ENCODE results near the genes PROSER2, UPF2, SEPHS1 and BEND7.

- PRO-cap = no peak
Measured at GRCh38 chr10:11746915-11747756, 5.0 kb downstream of the ECHDC3 start.

- PRO-cap = no peak
Measured at GRCh38 chr10:11793658-11794343, 29.4 kb upstream of the PROSER2 start.

DNA sequence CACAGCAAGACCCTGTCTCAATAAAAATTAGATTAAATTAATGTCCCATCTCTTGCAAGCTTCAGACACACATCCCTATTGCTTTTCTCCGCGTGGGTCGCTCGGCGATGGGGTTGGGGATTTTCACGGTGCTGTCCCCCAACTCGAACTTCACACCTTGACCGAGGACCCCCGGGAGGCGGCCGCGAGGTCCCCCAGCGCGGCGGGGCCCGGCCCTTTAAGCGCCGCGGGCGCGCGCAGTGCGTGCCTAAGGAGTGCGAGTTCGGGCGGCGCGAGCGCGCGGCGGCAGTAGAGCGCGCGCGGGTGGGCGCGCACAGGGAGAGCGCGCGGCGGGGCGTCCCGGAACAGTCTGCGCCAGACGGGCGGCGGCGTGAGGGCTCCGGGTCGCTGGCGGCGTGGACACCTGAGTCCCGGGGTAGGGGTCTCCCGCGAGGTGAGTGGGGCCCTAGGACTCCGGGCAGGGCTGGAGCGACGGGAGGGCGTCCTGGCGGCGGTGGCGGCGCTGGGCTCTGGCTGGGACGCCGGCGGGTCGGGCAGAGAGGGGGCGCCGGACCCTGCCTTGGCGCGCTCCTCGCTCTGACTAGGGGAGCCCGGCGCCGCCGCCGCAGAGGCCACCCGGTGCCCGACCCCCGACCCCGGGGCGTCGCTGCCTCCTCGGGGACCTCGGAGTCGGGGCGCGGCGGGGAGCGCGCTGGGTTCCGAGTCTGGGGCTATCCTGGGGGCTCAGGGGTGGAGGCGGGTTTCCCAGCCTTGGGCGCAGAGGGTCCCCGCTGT is at the start of gene PROSER2:
TSS of gene PROSER2 (plus strand) at position 319 of the 774 bp plus-strand sequence.
- PRO-cap = unidirectional peak, plus-strand start at position 347 of the sequence

GRCh38 chr10:12042064-12043054 is at the start of gene UPF2:
TSS of gene UPF2 (minus strand) at chr10:12042809.
- PRO-cap = bidirectional peak, plus-strand start at chr10:12042929, minus-strand start at chr10:12042826

- PRO-cap = no peak
Measured at GRCh38 chr10:12191719-12192162, 4.0 kb downstream of the NUDT5 start.

GRCh38 chr10:12243782-12244279 is 47.8 kb downstream of the CDC123 start:
- PRO-cap = no peak

DNA sequence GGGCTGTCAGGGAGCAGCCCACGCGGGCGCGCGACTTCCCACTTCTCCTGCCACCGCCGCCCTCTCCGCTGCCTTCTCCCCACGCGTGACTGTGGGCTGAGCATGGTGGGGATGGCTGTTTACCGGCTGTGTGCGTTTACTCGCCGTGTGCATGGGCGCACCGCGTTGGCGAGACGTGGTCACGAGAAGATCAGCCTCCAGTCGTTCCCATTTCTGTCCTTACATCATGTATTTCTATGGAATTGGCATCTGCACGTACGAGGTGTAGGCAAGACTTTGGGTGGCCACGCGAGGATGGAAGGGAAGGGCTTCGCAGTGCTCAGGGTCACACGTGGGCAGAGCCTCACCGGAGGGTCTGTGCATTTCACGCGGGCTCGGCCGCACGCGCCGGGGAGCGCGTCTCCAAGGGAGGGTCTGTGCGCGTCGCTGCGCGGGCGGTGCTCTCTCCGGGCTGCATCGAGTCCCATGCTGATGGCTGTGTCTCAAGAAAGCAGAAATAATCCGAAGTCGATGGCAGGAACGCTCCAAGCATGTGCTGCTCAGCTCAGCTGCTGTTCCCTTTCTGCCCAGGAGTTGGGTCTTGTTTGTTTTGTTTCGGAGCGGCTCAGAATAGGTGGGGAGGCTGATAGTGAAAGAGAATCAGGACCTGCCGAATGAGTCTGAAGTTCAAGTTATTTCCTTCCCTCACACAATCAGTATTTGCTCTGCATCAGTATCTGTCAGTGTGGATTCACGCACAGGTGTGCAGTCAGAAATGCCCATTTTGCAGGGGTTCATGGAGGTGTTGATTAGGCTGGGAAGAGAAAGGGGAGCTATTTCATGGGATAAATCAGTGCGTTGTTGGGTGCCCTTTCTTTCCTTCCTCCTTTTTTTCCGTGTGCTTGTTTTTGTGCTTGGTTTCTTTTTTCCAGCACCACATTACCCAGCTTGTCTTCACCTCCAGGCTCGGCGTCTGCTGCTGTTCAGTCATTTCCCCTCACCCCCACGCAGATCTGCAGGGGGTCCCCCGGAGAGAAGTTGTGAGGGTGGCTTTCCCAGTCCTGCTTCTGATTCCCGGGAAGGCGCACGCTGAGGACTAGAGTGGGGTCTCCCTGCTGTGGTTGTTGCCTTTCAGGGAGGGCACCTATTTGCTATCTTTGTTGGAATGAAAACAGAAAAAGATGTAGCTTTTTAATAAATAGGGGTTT is 1.2 kb downstream of the CAMK1D start:
- PRO-cap = no peak

GRCh38 chr10:12499052-12499891 is 149.9 kb downstream of the CAMK1D start:
- PRO-cap = no peak

DNA sequence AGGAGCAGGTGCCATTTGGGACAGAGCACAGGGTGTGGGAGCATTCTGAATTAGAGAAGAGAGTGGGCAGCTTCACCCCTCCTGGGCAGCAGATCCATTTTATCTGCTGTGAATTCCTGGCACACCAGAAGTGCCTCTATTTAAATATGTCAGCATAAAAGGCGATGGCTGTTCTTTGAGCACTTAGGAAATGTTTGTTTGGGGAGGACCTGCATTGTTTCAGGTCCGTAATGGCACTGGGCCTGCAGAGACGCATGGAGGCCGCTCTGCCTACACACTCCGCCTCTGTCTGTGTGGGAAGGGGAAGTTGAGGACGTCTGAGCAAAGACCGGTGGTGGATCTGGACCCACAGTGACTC is 253.1 kb downstream of the CAMK1D start:
- PRO-cap = no peak

GRCh38 chr10:12785313-12785834 is 216.1 kb downstream of the CCDC3 start:
- PRO-cap = no peak

DNA sequence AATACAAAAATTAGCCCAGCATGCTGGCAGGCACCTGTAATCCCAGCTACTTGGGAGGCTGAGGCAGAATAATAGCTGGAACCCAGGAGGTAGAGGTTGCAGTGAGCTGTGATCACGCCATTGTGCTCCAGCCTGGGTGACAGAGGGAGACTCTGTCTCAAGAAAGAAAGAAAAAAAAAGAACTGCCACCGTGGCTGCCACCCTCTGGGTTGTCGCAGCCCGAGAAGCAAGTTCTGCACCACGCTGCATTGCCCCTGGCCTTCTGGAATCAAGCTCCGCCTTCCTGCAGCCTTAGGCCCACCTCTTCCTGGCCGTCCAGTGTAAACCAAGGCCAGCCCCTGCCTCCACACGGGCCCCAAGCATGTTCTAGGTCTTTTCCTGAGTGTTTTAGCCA is 189.1 kb downstream of the CCDC3 start:
- PRO-cap = no peak

DNA sequence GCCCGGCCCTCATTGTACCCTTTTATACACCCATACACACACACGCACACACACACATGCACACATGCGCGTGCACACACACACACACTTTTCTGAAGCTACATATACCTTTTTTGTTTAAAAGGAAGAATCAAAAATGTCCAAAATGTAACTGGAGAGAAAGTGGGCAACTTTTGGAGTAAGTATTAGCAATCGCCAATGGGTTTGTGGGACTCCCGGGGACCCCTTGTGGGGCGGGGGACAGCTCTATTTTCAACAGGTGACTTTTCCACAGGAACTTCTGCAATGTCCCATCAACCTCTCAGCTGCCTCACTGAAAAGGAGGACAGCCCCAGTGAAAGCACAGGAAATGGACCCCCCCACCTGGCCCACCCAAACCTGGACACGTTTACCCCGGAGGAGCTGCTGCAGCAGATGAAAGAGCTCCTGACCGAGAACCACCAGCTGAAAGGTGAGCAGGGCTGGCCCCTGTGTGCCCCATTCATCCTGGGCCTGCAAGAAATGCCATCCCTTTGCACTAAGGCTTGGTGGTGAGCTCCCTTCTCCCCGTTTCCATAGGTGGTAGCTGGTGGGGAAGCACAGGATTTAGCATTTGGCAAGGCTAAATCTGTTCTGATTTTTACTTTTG is 9.0 kb downstream of the OPTN start:
- PRO-cap = no peak

DNA sequence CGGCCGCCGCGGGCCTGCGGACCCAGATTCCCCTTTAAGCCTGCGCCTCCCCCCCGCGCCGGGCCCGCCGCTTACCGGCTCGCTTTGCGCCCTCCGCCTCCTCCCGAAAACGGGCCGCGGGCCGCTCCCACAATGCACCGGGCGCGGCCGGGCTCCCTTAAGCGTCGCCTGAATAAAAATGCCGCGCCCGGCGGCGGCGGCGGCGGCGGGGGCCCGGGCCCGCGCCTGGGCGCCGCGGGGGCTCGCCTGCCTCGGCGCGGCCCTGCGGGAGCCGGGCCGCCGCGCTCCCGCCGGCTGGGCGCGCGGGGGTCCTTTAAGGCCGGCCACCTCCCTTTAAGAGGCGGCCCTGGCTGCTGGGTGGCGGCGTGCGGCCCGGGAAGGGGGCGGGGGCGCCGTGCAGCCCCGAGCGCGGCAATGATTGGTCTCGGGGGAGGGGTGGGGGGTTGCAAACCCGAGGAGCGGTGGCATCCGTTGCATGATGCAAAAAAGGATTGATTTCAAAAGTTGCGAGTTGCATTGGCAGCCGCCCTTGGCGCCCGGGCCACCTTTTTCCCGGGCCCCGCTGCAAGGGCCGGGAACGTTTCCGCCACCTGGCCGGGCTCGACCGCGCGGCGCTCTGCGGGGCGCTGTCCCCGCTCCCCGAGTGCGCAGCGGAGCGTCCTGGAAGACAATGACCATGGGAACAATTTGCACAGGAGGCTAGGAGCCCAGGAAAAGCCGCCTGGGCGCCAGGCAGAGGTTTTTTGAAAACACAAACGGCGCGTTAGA is at the start of gene SEPHS1:
TSS of gene SEPHS1 (minus strand) at position 369 of the 768 bp plus-strand sequence.
- PRO-cap = bidirectional peak, plus-strand start at position 160 of the sequence, minus-strand start at position 286 of the sequence

GRCh38 chr10:13483879-13484409 is 44.9 kb downstream of the BEND7 start:
- PRO-cap = no peak

DNA sequence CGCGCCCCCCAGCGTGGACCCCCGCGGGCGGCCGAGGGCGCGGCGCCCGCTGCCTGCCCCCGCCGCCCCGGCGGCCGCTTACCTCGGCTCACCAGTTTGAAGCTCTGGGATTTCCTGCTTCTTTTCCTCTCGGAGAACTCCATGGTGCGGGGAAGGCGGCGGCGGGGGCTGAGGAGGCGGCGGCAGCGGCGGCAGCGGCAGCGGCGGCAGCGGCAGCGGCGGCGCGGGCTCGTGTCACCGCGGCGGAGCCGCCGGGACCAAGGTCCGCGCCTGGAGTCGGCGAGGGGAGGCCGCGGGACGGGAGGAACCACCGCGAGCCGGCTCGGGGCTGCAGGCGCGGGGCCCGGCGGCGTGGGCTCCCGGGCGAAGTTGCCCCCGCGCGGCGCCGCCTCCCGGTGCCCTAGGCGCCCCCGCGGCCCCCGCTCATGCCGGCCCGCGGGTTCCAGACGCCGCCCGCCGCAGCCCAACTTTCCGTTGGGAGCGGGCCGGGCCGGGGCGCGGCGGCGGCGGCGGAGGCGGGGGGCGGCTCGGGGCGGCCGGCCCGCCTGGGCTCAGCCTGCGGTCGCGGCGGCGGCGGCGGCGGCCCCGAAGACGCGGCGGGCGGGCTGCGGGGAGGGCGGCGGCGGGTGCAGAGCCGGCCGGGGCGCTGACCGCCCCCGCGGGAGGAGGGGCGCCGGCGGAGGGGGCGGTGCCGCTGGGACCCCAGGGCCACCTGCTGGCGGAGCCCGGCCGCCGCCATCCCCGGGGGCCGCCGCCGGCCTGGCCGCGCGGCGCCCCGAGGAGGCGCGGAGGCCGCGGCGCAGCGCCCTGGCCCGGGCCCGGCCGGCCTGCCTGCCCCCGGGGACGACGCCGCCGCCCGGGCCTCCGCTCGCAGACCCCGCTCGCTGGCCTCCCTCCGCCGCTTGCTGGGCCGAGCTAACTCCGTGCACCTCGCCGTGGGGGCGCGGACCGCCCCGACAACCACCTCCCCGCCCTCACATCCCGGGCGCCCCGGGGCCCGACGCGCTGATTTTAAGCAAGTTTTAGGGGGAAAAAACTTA is at the start of gene BEND7:
TSS of gene BEND7 (minus strand) at position 624 of the 1,040 bp plus-strand sequence.
- PRO-cap = bidirectional peak, plus-strand start at position 284 of the sequence, minus-strand start at position 80 of the sequence; bidirectional peak, plus-strand start at position 744 of the sequence, minus-strand start at position 560 of the sequence; unidirectional peak, minus-strand start at position 904 of the sequence

DNA sequence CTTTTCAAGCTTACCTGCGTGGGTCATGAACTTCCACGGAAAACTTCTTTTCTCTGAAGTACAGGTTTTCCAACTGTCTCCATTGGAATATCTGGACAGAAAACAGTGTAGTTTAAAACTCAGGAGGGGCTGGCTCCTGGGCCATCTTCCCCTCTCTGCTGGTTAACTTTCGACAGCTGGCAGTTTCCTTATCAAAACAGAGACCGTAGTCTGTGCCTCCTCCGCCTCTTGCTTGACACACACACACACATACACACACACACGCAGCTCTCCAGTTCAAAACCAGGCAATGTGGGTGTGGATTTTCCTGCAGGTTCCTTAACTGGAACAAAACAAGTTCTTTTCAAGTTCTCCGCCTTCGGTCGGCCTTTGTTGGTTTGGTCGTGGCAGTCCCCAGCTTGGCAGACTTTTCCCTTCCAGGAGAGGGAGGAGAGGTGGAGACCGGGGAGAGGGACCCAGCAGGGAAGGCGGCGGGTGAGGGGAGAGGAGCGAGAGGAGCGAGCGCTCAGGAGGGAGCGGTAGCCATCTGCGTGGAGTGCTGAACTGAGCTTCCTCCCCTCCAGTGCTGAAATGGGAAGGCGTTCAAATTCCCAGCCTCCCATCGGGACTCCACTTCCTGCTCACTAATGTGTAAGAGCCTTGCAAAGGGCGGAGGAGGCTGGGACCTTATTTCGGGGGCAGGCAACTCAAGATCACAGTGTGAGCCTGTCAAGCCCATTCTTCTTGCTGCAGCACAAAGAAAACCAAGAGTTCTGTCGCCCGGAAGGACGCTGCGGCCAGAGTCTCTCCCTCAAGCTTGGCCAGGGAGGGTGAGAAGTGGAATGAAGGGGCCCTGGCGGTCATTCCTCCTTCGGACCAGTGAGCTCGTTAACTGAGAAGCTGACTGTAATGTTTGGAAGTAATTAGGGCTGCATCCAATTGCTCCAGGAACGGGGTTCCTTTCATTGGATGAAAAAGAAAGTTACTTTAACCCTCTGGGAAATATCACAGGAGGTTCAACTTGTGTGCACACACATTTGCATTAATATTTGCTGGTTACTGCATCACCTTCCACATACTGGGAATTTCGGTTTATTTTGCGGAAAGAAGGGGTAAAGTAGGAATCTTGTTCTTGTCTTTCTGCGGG is 120.6 kb downstream of the PRPF18 start:
- PRO-cap = bidirectional peak, plus-strand start at position 739 of the sequence, minus-strand start at position 545 of the sequence

DNA sequence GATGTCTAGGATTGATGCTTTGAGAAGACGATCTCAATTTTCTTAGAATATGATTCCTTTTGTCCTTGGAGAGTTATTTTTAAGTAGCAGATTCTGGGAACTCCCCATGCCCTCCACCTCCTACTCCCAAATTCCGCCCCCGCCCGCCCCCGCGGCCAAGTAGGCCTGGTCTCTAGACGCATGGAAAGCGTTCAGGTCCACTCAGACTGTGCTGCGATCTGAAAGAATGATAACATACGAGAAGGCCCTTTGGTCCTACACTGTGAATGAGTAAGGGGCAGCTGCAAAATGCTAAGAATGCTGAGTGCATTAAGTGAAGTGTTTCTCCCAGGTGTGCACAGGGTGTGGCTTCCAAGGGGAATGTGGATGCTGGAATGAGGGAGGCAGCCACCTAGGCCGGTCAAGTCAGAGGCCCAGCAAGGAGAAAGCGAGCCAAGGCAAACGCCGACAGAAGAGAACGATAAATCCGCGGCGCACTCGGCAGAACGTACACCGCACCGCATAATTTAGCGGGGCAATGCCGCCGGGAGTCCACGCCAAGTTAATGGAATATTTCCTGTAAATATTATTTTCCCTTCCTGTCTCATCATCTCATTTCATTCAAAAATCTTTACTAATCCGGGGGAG is 142.3 kb downstream of the PRPF18 start:
- PRO-cap = no peak

DNA sequence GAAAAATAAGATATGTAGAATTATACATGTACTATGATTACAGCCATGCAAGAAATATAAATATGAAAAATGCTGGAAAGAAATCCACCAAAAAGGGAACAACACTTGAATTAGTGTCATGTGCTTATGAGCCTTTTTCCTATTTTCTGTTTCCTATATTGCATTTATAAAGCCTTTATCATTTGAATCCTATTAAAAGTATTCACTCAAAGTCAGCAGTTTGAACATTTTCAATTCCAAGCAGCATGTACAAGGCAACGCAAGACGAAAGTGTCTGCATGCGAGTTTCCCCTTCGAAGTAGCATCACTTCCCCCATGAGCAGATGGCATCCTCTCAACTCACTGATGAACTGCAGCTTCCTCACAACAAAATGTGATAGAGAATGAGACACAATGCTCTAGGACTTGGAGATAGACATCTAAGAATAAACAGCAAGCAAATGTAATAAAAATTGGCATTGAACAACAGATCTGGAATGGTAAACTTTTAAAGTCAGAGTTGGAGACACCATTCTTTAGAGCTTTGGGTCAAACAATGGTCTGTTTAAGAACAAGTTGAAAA is 270.7 kb downstream of the PRPF18 start:
- PRO-cap = no peak

GRCh38 chr10:14594535-14595446 is 179.9 kb downstream of the FAM107B start:
- PRO-cap = no peak

DNA sequence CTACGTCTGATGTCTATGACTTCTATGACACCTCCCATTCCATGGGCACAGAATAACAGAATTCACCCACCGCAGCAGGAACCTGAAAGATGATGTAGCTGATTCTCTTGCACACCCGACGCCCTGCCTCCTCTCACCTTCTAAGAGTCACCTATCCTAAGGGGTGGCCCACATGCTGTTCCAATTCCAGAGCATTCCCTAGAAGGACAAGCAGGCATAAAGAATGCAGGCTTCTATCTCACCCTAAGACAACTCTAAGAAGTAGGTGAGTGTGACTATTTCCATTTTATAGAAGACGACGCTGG is 178.1 kb downstream of the FAM107B start:
- PRO-cap = no peak

All from right cardiac atrium (tissue), 1 donor.